HEK293 (cell line): ENCODE measurements around the genes CST11 and PYGB.

GRCh38 chr20:23293639-23294201 is 56.9 kb upstream of the NXT1 start:
- PRO-cap: no peak
- RRBS, 2 experiments: no CpG with 5 or more reads among the region's 7 CpGs

GRCh38 chr20:23400832-23401833 is 20.2 kb downstream of the NAPB start:
- PRO-cap: no peak
- RRBS, 2 experiments: no CpG with 5 or more reads among the region's 16 CpGs

DNA sequence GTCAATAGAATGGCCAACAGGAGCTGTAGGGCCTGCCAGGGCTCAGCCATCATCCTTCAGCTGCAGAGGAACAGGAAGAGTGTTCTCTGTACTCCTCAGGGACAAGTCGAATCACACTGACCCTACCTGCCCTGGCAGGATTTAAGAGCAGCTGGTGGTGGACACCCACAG is at the start of gene CST11:
Gene CST11 (minus strand): TSS at position 118 of the 171 bp plus-strand sequence.
- PRO-cap: no peak
- RRBS, 2 experiments: no CpG with 5 or more reads among the region's 1 CpG

- PRO-cap: no peak
- RRBS, 2 experiments: no CpG with 5 or more reads among the region's 2 CpGs
Observed at GRCh38 chr20:23602164-23602554, 3.6 kb downstream of the CST9 start.

DNA sequence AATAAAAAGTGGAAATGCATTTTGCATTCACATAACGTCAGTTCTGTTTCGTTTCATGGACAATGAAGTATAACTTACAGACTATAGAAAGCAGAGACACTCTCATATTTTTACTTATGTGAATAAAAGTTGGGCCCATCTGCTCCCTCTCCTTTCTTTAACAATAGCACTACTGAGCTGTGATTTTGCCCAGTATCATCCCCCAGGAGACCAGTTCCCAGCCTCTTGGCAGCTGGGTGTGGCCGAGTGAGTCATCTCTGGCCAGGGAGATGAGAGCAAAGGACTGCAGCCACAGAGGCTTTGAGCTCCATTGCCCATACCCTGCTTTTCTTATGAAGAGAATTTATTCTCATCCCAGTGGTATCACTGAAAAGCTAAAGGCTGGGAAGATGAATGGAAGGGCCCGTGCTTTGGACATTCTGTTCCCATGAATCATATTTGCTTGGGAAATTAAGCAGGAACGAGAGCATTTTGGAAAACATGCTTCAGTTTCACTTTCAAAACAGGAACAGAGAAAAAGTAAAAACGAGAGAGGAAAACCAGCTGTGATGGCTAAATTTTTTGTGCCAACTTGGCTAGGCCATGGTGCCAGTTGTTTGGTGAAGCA is 14.9 kb downstream of the CST3 start:
- PRO-cap: no peak
- RRBS, 2 experiments: no CpG with 5 or more reads among the region's 6 CpGs

DNA sequence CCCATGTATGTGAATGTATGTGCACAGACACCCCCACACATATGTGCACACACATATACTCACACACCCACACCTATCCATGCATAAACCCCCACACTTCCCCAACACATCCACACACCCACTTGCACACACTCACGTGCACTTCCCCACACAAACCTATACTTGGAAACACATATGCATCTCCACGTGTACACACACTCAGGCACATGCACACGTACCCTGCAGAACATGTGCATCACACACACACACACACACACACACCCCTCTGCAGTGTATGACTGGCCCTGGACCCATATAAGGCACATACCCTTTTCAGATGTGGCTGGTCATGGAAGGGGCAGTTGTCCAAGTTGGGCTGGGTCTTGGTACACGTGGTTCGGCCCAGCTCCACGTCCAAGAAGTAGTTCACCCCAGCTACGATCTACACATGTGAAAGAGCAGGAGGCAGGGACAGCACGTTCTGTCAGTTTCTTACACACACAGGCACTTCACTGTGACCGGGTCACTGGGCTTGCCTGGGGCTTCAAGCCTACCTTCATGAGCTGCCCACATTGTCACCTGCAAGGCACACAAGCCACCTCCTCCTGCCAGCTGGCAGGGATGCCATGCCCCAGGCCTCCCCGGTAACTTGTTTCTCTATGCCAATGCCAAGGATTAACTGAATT is 2.7 kb downstream of the CST3 start:
- PRO-cap: no peak
- RRBS, 2 experiments: no CpG with 5 or more reads among the region's 10 CpGs

- PRO-cap: no peak
- RRBS, 2 experiments: no CpG with 5 or more reads among the region's 3 CpGs
Observed at GRCh38 chr20:23756769-23757149, 6.0 kb upstream of the CST1 start.

DNA sequence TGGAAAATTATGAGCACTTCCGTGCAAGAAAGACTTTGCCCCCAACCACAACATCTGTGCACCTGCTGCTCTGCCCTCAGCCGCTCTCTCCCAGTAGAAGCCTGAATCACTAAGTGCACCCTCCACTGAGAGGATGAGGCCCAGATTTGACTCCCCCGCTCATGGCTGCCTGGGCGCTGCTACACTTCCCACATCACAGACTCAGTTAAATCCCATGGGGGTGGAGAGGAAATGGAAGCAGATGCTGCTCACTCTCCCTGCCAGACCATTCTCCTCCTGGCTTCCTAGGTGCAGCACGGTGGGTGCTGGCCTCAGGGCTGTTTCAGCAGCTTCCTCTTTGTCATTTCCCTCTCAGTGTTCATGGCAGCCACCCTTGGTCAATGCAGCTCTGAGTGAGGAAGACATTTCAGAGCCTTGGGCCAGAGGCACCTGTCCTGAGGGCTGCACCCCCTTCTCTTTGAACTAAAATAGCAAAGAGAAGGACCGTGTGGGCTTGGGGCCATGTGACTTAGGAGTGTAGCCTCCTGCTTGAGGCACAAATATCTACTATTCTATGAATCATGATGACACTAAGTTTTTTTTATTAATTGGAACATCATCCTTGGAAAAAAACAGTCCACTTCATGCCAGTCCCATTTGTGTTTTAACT is 4.7 kb downstream of the CST5 start:
- PRO-cap: no peak
- RRBS, 2 experiments: no CpG with 5 or more reads among the region's 6 CpGs

DNA sequence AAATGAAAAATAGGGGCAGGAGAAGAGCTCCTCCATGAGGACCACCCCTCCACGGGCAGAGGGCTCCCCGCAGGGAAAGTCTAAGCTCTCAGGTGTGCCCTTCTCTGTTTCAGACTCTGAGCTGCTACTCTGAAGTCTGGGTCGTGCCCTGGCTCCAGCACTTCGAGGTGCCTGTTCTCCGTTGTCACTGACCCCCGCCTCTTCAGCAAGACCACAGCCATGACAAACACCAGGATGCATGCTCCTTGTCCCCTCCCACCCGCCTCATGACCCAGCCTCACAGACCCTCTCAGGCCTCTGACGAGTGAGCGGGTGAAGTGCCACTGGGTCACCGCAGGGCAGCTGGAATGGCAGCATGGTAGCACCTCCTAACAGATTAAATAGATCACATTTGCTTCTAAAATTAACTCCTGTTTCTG is 10.5 kb downstream of the CST7 start:
- PRO-cap: no peak
- RRBS, 2 experiments: no CpG with 5 or more reads among the region's 10 CpGs

GRCh38 chr20:24963781-24964256 is 14.8 kb downstream of the CST7 start:
- PRO-cap: no peak
- RRBS, 2 experiments: no CpG with 5 or more reads among the region's 16 CpGs

DNA sequence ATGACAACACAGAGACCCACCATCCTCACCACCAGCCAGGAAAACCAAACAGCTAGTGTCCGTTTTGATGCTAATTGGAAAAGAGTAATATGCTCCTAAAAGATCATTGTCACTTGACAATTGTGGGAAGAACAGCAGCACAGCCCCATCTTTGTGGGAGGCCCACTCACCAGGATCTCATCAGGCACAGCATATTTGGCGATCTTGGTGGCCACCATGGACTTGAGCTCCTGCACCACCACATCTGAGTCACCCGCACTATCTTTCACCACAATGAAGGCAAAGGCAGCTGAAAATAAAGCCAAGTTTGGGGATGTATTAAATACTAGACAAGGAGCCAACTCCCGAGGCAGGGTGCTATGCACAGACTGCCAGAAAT is 16.5 kb upstream of the APMAP start:
- PRO-cap: no peak
- RRBS, 2 experiments: no CpG with 5 or more reads among the region's 4 CpGs

GRCh38 chr20:25049569-25050483 is 8.1 kb downstream of the ACSS1 start:
- PRO-cap: no peak
- RRBS, 2 experiments: 88 to 94% methylated on average over 4 of the region's 20 CpGs

DNA sequence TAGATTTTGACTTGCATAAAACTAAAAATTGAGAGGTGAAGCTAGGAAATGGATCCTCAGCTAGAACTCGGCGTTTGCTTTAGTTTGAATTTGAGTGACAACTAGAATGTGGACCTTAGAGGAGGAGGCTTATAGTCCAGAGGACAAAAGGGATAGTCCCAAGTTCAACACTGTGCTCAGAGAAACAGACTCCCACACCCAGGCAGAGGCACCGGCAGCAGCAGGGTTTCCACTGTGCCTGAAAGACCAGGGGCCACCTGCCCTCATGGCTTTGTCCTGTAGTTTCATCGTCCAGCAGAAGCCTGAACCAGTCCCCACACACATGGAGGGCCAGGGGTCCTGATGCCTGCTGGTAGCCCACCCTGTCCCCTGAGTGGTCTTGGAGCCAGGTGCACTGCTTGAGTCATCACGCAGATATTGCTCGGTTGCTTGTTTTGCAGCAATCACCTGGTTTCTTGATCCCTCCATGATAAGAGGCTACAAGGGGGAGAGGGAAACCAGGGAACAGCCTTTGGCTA is 7.1 kb upstream of the ACSS1 start:
- PRO-cap: no peak
- RRBS, 2 experiments: no CpG with 5 or more reads among the region's 6 CpGs

DNA sequence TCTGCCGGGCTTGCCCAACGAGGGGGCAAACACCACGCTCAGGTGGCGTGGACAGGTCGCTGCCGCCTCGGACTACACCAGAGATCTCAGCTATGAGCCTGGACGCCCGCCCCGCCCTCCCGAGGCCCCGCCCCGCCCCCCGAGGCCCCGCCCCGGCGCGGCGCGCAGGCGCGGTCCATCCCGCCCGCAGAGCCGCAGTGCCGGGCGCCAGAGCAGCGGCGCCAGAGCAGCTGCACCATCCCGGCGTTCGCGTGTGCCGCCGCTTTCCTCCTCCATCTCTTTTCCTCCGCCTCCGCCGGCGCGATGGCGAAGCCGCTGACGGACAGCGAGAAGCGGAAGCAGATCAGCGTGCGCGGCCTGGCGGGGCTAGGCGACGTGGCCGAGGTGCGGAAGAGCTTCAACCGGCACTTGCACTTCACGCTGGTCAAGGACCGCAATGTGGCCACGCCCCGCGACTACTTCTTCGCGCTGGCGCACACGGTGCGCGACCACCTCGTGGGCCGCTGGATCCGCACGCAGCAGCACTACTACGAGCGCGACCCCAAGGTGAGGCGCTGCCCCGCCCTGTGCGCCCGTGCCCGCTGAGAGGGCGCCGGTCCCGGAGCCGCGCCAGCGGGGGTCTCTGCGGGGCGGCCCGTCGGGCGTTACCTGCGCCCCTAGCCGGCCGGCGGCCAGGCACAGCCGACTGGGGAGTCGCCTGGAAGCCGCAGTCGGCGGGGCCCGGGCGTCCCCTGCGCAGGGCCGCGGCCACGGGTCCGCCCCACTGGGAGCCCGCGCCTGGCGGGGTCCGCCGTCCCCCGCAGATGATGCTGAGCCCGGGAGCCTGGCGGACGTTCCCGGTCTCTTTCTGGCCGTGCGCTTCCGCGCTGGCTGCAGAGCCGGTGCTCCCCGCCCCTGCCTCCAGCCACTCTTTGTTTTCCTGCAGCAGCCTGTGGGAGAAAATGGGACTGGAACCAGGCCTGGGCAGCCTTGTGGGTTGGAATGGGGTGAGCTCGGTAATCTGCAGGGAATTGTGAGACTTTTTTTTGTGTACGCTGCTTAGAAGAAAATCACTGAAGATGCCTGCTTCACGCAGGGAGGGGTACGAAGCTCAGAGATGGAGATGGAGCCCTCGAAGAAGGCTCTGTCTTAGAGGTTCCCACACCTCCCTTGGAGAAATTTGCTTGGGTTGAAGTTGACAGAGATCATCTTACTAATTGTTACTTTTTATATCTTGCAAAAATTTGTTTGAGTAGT is at the start of gene PYGB:
Gene PYGB (plus strand): TSS at position 210 of the 1,236 bp plus-strand sequence.
- PRO-cap: bidirectional peak, plus-strand start at position 224 of the sequence, minus-strand start at position 94 of the sequence; bidirectional peak, plus-strand start at position 802 of the sequence, minus-strand start at position 805 of the sequence; bidirectional peak, plus-strand start at position 846 of the sequence, minus-strand start at position 913 of the sequence
- RRBS, 2 experiments: 1 to 2% methylated on average over 63 to 68 of the region's 125 CpGs

DNA sequence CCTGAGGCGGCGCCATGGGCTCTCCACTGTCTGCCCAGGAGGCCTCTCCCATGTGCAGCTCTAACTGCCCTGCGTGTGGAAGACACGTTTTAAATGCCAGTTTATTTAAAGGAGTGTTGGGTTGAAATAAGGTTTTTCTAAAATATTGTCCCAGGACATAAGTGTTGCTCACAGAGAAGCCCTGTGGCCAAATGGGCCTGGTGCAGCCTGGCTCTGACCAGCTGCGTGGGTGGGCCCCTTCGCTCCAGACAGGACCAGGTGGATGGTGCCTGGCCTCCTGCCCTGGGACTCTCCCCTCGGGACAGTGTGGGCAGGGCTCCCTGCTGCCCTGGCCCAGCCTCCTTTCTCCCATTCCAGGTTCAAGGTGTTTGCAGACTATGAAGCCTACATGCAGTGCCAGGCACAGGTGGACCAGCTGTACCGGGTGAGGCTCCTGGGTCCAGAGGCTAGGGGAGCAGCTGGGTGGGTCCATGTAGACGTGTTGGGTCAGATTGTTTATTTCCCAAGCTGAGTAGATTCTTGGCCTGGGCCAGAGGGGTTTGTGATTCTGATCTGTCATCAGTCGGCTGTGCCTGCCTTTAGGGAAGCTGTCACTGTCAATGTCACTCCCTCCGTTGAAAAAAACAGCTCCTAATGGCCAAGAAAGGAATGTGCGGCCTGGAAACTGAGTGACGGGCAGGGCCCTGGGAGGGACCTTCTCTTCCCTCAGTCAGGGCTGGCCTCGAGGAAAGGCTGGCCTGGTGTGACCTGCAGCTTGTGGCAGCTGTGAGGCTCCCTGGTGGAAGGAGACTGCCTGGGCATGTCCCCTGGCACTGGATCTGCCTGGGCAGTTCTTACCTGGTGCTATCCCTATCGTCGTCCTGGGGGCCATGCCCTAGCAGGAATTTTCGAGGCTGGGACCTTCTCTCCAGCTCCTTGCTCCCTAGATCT is 47.6 kb downstream of the PYGB start:
- PRO-cap: no peak
- RRBS, 2 experiments: no CpG with 5 or more reads among the region's 17 CpGs

DNA sequence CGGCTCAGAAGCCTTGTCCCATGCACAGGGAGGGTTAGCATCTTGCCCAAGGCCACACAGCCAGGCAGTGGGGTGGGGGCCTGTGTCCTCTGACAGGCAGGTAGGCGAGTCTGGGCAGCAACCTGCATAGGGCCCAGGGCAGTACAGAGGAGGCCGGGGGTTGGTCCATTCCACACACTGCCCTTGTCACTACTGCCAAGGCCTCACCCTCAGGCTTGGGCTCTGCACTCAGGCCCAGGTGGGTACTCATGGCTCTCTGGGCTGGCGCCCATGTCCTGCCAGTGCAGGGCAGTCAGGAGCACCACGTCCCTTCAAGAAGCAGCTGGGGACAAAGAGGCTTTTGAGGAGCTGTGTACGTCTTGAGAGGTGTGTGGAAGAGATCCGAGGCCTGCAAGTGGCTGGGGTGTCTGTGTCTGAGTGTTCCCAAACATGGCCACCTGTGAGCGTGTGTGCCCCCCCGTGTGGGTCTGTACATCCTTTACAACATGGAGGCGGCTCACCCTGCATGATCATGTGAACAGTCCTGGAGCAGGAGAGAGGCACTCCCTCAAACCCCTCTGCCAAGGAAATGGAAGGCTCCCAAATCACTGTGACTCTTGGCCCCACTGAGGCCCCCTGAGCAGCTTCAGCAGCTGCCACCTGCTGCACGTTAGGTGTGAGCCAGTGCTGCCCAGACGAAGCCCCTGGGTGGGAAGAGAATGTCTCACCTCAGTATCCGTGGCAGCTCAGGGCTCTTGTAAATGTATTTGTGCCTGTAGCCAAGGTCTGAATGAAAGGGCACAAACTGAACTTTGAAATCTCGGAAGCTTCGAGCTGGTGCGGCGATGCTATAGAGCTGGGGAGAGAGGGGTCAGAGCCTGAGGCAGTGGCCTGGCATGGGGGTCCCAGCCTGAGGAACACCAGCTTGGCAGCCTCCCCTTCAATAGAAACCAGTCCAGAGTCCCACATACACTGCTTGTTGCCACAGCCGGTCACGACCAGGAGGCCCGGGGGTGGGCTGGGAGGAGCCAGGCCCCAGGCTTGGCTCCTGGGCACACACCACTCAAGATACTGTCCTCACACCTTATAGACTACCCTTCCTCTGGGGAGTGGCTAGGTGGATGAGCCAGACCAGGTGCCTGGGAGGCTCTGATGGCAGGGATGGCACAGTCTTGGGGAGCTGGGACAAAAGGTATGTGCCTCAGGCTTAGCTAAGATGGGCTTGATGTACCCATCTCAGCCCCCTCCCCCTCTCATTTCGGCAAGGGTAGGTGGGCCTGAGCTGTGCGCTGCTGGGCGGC is 54.1 kb downstream of the PYGB start:
- PRO-cap: no peak
- RRBS, 2 experiments: no CpG with 5 or more reads among the region's 23 CpGs

DNA sequence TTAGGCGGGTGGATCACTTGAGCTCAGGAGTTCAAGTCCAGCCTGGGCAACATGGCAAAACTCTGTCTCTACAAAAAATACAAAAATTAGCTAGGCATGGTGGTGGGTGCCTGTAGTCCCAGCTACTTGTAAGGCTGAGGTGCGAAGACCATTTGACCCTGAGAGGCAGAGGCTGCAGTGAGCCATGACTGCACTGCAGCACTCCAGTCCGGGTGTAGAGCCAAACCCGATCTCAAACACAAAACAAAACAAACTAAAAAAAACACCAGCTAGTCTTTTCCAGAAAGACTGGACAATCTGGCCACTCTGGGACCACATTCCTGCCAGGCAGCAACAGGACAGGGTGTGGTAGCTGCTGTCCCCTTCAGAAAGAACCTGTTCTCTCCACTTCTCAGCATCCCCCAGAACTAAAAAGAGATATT is 6.1 kb downstream of the ABHD12 start:
- PRO-cap: no peak
- RRBS, 2 experiments: no CpG with 5 or more reads among the region's 4 CpGs

DNA sequence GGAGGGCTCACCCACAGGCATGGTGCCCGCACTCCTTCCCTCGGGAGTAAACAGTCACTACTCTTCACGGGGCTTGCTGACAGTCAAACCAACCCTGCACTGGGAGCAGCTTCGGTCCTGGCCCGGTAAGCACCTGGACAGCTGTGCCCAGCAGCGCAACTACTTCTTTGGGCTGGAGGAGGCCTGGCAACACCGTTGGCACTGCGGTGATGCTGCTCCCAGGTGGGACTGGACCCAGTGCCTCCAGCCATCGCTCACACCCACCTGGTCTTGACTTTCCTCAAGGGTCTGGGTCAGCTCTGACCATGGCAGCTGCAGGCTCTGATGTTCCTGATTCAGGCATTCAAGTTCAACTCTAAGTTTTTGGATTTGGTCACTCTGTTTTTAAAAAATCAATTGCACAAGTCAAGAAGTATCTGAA is 53.8 kb downstream of the GINS1 start:
- PRO-cap: no peak
- RRBS, 2 experiments: no CpG with 5 or more reads among the region's 9 CpGs

DNA sequence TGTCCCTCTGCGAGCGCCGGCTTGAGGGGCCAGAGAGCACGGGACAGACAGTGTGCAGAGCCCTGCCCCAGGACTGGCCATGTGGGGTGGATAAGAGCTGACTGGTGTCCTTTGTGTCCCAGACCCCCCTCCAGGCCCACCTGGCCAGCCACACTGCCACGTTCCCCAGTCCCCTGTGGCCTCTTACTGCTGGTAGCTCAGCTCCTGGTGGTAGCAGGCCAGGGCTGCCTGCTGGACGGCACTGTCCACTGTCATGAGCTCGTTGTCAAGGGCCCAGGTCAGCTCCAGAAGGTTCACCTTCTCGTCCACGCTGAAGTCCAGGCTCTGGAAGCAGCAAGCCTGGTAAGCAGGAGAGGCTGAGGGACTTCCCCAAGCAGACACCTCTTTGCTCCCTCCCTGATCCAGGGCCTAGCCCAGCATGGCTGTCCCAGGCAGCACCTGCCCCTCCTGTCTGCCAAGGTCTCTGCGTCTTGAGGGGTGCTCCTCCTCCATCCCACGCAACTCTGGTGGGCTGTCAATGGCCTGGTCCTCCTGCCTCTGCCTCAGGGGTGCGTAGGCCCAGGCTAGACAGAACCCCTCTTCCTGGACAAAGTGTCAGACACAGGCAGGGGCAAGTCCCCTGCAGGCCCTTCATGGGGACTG is 87.2 kb downstream of the NINL start:
- PRO-cap: no peak
- RRBS, 2 experiments: no CpG with 5 or more reads among the region's 12 CpGs

GRCh38 chr20:25582593-25582878 is 2.8 kb downstream of the NINL start:
- PRO-cap: no peak
- RRBS, 2 experiments: no CpG with 5 or more reads among the region's 1 CpG